Mesenteric fat pad (tissue), 1 donor: Measurements from ENCODE around the gene BRAP.

DNA sequence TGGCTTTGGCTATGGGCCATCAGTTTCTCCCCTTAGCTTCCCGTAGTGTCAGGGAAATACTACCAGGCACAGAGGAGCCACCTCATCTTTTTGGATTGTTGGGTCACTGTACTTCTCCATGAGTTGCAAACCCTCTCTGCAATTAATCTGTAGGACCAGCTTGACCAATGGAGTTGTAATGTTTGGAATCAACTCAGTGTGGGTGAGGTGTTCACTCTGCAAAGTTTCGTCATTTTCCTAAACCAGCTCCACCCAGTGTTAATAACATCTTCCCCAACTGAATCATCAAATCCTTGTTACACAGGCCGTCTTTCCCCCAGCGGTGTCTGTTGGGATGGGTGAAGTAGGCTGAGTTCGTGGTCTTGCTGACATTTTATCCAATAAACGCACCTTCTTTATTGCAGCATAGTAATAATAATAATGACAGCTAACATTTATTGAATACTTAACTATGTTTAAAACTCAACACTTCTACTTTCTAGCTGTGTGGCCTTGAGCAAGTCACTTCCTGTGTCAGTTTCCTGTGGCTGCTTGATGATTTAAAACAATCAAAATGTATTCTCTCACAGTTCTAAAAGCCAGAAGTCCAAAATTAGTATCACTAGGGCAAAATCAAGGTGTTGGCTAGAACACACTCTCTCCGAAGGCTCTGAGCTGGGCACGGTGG, 8.1 kb upstream of the GLTP start:
- PRO-cap, result no peak

DNA sequence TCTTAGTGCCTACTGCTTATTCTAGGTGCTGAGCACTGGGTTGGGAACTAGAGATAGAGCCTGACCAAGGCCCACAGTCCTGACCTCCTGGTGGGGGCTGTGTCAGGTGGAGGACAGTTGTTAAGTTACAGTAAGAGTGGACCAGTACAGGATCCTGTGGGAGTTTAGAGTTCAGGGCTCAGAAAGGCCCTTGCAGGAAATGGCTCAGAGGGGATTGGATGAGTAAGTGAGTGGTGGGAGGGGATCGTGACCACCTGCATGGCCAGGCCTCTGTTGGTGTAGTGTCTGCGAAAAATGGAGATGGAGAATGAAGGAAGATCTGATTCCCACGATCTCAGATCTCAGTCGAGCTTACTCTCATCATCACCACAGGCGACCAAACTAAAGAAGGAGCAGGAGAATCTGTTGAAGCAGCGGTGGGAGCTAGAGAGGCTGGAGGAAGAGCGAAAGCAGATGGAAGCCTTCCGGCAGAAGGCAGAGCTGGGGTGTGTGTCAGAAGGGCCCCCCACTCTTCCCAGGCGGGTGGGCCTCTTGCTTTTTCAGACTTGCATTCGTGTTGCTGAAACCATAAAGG, 8.2 kb downstream of the TCHP start:
- PRO-cap, result no peak

DNA sequence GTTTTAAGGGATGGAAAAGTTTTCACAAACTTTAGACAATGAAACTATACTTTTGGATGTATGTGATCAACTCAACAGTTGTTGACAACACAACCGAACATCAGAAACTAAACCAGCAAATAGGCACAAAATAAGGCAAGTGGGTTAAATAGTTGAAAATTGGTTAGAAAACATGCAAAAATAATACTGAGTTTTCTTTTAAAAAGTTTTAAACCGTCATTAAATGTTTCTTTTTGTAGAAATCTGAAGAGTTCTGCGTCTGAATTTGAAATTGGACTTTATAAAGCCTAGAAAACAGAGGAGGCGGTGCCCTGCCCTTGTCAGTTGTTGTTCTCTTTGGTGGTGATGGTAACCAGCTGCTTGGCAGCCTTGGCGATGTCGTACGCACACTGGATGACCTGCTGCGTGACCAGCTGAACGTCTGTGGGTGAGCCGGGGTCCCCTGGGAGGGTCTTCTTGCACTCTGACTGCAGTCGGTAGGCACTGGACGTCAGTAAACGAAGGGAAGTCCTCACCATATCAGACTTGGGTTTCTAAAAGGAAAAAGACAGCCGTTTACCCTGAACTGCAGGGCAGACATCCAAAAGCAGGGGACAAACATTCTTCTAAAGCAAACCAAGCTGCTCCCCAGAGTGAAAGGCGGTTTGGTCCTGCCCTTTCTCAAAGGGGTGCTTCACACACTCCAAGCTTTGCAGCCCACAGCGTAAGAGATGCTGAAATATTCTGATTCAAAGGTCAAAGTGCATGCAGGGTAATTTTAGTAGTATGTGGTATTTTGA, 32.8 kb downstream of the TCHP start:
- PRO-cap, result no peak

DNA sequence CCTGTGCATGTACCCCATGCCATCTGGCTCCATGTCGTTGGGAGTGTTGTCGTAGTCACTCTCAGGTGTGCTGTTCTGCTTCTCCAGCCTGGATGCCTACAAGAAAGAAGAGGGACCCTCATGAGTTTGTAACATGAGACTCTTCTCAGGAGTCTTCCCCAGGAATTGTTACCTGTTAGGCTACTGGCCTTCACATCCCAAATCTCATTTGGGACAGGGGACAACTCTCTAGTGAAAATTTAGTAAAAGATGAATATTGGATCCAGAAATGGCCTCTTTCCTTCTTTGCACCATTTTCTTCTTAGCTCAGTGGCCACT, 39.0 kb downstream of the TCHP start:
- PRO-cap, result no peak

- PRO-cap, result no peak
Observed at GRCh38 chr12:110018913-110019547, 19.8 kb downstream of the ANKRD13A start.

GRCh38 chr12:110325964-110326727, 45.1 kb downstream of the ATP2A2 start:
- PRO-cap, result no peak

GRCh38 chr12:110337517-110338315, 56.7 kb downstream of the ATP2A2 start:
- PRO-cap, result no peak

GRCh38 chr12:110339096-110339910, 58.3 kb downstream of the ATP2A2 start:
- PRO-cap, result no peak

- PRO-cap, result no peak
Observed at GRCh38 chr12:110345070-110346129, 58.1 kb downstream of the ANAPC7 start.

DNA sequence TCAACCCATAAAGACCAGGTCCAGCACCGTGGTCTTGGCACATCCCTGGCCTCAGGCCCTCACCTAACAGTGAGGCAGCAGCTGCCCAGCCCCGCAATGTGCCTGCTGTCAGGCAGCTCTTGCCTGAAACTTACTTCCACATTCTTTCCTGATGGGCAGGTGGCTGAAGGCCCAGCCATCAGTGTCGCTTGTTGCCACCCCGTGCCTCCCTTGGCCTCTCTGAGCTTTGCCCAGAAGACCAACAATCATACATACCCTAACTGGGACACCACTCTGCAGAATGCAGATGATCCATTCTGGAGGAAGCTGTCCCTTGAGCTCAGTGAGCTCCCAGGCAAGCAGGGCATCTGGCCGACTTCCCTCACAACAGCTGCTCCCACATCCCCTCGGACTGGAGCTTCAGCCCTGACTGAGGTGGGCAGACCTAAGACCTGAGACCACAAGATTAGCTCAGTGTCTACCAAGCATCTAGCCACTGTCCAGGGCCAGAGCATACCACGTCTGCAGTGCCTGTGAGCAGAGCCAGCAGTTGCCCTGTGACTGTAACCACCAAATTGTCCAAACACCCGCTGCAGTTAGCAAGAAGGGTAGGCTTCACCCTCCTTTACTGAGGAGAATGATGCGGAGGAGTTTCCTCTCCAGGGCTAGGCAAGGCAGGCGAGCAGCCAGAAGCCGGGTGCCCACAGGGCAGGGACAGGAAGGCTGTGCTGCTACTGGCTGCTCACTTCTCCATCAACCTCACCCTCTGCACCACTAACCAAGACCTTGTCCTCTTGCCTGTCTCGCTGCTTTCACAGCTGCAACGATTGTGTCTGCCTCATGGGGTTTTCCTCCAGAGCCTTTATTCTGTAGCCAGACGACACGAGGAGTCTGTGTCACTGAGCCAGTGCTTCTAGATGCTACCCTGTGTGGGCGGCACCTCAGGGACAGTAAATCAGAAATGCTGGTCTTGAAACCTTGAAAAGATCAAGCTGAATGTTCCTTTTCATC, 54.0 kb downstream of the ANAPC7 start:
- PRO-cap, result no peak

- PRO-cap, result no peak
Observed at GRCh38 chr12:110535795-110536527, 33.8 kb downstream of the RAD9B start.

- PRO-cap, result no peak
Observed at GRCh38 chr12:110567102-110567627, 16.0 kb downstream of the PPTC7 start.

GRCh38 chr12:110647402-110648037, 33.6 kb downstream of the TCTN1 start:
- PRO-cap, result no peak

DNA sequence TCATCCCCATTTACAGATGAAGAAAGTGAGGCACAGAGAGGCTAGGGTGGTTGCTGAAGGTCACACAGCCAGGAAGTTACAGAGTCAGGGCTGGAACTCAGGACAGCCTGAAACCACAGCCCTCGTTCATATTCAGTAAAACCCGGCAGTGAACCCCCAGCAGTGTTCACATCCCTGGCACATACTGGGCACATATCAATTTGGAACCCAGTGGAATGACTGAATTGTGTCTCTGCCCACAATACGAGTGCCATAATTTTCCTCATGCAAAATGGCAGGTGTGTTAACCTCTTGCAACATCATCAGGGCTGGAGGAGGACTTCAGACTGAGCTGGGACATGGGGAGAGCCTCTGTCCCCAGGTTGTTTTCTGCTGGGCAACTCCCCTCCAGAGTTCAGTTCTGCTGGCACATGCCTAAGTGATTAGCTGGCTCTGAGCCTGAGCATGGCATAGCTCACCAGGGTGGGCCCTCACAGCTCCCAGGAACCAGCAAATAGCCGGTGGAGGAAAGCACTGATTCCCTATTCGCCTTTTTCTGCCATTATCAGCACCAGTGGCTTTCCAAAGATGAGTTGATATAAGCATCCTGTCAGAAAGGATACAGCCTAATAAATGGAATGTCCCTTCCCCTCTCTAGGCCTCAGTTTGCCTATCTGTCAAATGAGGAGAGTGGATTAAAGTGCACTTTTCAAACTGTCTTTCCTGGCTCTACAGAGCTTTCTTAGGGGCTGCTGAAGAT, 2.2 kb upstream of the PPP1CC start:
- PRO-cap, result no peak

GRCh38 chr12:111036870-111037598, 3.1 kb downstream of the CUX2 start:
- PRO-cap, result no peak

DNA sequence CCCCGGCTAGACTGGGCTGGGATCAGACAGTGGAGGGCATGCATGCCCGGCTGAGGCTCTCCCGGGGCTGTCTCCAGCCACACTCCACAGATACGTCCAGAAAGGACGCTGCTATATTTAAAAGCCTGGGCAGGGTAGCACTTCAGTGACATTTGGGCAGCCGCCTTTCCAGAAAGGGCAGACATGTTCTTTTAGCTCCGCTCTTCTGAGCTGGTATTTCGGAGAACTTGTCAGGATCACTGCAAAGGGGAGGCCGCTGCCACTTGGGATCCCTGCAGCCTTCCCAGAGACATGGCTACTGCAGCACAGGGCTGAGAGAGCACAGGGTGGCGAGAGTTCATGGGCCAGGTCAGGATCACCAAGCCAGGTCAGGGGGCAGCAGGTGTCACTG, 121.7 kb downstream of the PHETA1 start:
- PRO-cap, result no peak

- PRO-cap, result no peak
Observed at GRCh38 chr12:111439749-111440957, 34.4 kb downstream of the SH2B3 start.

DNA sequence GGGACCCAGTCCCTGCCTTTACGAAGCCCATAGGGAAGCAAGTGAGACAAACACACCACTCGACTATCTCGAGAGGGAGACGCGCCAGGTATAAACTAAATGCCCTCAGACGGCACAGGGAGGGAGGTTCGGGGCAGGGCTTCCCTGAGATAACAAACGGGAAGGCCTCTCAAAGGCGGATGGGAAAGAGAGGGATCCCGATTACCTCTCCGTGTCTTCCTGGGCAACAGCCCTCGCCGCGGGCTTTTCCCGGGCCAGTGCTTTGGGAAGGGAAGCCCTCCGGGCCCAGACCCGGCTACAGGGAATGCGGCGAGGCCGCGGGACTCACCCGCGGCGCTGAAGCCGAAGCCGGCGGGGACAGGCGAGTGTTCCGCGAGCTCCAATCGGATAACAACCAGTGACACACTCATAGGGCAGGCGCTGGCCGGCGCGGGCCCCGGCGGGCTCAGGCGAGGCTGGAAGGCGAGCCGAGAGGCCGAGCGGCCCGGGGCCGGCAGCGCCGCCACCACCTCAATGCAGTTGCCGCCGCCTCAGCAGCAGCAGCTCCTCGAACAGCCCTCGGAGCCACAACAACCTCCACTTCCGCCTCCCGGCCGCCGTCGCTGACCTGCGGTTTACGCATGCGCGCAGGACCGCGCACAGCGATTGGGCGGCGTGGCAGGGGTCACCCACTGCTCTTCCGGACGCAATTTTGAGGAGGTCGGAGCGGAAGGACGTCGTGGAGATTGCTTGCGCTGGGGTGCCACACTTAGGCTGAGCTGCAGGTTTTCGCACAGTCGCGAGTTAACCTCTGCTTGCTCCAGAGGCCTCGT, at the start of gene BRAP:
Gene BRAP, minus strand, starts transcription at position 574 of the 812 bp plus-strand sequence.
- PRO-cap, result bidirectional peak, plus-strand start at position 711 of the sequence, minus-strand start at position 604 of the sequence

DNA sequence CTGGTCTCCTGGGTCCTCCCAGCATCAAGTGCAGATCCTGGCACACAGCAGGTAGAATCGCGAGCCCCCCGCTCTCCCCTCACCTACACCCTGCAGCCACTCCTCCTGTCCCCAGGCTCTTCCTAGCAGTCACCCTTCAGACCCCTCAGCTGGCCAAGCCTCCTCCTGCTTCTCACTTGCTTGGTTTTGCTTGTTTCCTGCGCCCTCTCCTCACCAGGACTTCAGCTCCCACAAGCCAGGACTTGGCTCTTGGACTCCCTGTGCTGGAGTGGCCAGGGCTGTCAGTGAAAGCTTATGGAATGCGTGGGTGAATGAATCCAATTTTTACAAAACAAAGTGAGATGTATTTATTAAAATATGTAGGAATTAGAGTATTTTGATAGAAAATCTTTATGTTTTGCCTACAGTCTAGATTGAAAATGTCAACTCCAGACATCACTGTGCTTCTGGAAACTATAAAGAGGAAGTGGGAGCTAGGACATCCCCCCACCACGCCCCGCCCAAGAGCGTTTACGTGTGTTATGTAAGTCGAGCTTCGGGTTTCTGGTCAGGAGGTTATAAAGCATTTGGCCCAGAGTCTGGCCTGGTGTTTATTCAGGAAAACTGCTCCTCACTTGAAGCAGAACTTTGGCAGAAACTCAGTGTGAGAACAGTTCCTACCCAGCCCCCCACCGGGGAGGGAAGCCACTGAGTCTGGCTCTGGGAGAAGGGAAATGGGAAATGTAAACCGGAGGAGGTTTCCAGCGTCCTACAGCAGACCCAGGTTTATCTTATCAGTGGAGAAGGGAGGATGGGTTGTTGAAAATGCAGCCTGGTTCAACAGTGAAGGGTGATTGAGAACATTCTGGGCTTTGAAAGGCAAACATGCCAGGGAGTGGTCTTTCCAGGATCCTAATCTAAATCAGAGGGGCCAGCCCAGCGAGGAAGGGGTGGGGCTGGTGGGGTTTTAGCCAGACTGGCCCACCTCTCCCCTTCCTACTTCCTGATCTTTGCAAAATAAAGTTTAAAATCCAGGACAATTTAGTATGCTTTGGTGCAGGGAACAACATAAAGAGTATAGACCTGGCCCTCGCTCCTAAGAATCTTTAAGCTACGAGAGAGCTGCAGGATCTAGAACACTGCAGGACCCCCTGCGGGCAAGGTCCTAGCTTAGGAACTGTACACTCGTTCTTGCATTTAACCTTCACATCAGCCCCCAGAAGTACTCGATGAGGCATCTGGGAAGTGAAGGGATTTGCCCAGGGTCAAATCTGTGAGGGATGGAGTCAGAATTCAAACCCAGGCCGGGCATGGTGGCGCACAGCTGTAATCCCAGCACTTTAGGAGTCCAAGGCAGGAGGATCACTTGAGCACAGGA, 8.9 kb downstream of the ALDH2 start:
- PRO-cap, result no peak

DNA sequence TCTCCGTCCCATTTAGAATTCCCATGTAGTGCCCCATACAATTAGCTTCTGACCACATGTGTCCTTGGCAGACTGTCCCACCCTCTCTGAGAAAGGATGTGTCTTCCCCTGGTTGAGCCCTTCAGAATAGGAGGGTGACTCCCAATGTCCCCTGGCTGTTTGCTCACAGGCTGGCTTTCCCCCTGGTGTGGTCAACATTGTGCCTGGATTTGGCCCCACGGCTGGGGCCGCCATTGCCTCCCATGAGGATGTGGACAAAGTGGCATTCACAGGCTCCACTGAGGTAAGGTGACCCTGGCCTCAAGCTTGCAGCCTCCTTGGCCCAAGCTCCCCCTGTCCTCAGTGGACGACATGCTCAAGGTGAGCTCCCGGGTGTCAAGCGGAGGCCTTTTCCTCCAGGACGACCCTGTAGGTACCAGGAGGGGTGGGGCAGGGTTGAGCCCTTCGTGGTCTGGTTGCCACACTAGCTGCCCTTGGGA, 24.4 kb downstream of the ALDH2 start:
- PRO-cap, result no peak